Foreskin keratinocyte (primary cell): ENCODE measurements around the gene UQCC6.

DNA sequence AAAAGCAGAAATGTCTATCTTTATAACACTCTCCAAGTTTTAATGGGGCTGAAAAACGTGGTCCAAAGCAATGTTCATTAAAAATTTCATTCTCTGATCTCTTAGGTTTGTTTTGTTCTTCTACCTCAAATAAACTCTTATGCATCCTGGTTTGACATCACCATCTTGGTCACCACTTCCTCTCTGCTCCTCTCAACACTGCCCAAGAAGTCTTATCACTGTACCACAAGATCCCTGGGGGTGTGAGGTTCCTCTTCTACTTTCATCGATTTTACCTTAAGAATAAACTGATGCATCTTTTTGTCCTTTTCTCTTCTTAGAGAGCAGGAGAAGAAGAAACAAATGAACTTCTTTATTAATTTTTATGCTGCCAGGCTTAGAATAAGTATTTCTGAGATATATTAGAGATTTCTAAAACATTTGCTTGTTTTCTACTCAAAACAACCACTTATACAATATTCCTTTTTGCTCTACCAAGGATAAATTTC lies 40.3 kb downstream of the C12orf42 start:
- RAMPAGE, total RNA, result no peak

DNA sequence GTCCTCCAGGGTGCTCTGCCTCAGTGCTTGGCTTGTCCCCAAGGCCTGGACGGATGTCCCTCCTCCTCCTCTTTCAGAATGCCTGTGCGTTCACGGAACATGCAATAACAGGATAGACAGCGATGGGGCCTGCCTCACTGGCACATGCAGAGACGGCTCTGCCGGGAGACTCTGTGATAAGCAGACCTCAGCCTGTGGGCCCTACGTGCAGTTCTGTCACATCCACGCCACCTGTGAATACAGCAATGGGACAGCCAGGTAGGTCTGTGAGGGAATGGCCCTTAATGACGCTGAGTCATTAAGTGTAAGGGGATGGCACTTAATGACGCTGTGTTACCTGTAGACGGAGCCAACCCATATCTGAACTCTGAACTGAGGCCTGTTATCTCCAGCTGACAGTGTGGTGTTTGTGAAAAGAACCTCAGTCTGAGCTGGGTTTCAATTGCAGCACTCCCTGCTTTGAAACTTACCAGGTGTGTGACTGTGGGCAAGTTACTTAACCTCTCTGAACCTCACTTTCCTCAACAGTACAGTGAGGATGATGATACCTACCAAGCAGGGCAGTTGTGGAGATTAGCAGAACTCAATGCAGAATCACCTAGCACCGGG lies 86.9 kb downstream of the STAB2 start:
- RAMPAGE, total RNA, result no peak

- RAMPAGE, total RNA, result no peak
These were observed 34.1 kb downstream of the NT5DC3 start for GRCh38 chr12:103806644-103807627.

DNA sequence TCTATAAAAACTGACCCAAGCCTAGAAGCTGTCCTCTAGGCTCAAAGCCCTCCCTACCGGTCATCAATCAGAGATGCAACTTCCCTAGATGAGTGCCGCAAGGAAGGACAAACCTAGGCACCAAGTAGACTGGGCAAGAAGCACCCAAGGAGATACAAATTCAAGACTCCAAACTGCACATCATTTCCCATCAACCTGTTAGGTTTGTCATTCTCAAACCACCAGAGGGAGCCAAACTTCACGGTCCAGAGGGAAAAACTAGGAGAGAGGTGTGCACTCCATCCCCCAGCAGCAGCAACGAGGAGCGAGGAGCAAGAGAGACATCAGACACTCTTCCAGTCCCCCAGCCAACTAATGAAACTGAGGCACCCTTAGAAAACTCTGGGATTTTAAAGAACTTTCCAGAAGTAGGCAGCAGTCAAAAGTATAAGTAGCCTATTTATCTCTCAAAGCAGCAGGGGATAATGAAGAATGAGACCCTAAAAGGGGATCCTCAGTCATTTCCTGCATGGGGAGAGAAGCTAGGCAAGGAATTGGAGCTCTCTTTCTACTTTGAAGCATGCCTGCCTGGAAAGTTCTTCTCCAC lies 37.0 kb upstream of the NT5DC3 start:
- RAMPAGE, total RNA, result no peak

DNA sequence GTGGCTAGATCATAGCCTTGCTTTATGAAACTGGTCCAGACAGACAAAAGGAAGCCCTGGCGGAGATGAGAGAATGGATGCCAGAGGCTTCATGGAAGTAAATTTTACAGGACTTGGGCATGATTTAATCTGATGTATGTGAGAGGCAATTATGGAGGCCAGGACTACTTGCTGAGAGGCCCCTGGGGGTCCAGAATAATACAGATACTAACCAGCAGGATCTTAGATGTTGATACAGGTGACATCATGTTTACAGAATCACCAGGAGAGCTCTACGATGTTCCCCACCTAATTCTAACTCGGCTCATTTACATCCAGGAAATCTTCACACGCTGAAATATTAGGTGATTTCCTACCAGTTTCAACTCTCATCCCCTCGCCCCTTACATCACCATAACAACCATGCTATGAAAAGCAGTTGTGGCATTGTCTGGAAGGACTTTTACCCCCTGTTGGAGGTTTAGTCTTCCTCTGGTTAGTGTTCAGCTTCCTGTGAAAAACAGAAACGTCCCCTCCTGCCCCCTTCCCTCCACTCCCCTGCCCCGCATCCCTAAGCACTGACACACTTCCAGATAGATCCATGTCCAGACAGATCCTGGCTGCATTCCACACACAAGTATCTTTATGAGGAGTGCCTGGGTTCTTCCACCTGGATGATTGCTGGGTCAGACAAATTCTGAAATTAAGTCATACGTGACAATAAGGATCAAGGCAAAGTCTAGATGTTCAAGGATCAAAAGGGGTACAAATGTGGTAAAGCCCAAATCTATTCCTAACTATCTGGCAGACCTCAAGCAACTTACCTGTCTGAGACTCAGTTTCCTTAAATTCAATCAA lies 39.6 kb upstream of the NT5DC3 start:
- RAMPAGE, total RNA, result no peak

DNA sequence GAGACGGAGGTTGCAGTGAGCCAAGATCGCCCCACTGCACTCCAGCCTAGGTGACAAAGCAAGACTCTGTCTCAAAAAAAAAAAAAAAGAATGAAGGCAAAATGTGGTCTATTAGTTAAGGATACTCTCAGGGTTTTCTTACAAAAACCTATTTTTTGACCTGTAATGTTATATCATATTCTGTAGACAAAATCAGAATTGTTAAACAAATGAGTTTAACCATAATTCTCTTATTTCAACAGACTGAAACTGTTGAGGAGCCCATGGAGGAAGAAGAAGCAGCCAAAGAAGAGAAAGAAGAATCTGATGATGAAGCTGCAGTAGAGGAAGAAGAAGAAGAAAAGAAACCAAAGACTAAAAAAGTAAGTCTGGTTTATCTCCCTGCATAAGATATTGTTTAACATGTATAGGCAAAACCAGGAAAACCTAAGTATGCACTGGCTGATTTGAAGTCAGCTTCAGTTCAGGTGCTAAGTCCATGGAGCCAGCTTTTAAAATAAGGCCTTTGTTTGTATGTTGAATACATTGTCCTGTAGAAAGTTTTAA lies 8.0 kb downstream of the HSP90B1 start:
- RAMPAGE, total RNA, result no peak

- RAMPAGE, total RNA, result no peak
These were observed 13.2 kb downstream of the UQCC6 start for GRCh38 chr12:103943513-103944451.

DNA sequence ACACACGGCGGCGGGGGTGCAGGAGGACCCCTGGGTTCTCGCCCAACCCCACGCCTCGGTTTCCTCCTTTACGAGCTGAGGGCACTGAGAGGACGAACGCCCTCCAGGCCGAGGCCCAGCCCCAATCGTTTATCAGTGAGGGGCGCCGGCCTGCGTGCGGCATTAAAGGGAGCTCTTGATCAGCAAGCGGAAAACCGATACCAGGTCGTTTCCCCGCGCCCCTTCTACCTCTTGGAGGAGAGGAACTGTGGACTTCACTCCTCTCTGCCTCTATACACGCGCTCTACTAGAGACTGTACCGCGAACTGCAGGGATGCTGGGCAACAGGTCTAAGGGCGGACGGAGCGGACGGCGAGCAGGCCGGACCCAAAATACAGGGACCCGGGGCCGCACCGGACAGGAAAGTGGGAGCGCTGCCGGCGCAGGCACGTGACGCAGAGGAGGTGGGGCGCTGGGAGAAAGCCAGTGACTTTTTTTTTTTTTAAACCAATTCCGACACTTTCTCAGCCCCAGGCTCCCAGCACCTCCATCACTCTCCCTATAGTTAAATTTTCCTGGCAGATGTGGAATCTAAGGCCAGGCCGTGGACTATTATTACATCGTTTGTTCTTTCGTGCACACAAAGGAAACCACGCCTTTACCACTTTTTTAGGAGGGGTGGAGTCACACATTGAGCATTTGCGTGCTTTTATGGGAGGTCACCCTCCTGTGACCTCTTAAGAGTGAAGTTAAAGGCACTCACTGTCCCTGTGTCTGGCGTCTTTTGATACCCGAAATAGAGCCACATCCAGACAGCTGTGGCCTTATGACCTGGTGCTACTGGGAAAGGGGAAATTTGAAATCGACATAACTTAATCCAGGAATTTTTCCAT lies at the start of gene UQCC6:
TSS of gene UQCC6 (minus strand) at position 375 of the 872 bp plus-strand sequence.
- RAMPAGE, total RNA, result start-site peak on the minus strand centred at position 345 of the sequence, 47 bp wide, 13 and 23 reads in 2 replicates

DNA sequence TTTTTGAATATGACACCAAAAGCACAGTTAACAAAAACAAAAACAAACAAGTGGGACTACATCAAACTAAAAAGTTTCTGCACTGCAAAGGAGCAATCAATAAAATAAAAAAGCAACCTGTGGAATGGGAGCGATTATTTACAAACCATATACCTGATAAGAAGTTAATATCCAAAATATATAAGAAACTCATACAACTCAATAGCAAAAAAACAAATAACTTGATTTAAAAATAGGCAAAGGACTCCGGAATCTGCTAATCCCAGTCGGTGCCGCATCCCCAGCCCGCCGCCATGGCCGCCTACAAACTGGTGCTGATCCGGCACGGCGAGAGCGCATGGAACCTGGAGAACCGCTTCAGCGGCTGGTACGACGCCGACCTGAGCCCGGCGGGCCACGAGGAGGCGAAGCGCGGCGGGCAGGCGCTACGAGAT lies 19.5 kb downstream of the GLT8D2 start:
- RAMPAGE, total RNA, result no peak

DNA sequence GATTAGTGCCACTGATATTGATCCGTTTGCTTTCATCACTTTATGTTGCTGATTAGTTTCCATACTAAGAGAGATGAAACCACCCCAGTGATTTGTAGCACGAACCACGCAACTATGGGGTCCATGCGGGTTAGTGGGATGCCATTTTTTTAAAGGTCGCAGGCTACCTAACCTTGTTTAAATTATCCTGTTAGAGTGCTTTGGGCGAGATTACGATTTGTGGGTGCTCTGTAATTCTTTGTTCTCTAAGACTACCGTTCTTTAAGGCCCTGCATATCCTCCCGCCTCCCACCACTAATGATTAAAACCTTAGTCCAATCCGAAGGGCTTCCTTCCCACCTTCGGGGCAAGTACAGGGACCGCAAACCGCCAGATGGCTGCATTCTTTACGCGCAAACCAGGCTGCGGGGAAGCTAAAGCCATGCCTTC lies 959 bp downstream of the NFYB start:
- RAMPAGE, total RNA, result no peak

DNA sequence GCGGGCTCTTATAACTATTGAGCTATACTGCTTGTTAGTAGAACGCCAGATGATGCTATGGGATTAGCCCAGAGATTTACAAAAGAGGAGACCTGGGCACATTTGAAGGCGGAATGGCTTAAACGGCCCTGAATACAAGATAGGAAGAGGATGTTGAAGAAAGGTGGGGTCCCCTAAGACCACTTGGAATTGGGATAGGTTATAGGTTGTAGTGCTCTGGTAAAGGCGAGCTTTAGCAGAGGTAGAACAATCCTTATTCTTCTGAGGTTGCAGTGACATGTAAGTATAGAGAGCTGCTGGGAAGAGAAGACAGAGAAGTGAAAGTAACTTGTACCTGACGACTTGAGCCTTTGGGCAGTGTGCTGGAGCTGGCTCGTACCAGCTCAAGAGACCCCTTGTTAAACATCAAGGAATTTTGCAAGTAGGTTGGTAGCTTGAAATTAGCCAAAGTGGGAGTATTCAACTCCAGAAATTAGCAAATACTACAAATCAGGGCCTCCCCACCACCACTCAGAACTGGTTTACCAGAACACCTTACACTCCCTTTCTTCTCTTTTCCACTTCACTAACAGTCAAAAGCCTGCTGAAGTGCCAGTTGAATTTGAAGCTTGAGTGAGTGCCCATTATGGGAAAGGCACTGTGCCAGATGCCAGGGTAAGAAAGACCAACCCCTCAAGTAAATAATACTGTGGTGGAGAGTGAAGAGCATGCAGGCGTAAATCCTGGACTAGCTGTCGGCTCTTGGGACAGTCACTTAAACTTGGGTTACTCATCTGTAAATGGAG lies 27.3 kb upstream of the EID3 start:
- RAMPAGE, total RNA, result no peak

GRCh38 chr12:104458212-104458773 lies 1.5 kb downstream of the CHST11 start:
- RAMPAGE, total RNA, result no peak

DNA sequence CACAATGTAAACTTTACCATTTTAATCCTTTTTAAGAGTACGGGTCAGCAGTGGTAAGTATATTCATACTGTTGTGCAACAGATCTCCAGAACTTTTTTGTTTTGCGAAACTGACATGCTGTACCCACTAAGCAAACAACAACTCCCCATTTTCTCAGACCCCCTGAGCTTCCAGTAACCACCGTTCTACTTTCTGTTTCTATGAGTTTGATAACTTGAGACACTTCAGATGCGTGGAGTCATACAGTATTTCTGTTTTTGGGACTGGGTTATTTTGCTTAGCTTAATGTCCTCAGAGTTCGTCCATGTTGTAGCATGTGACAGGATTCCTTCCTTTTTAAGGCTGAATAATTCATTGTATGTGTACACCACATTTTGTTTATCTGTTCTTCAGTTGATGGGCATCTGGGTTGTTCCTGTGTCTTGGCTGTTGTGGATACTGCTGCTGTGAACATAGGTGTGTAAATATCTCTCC lies 38.1 kb downstream of the CHST11 start:
- RAMPAGE, total RNA, result no peak

GRCh38 chr12:104559727-104560244 lies 103.0 kb downstream of the CHST11 start:
- RAMPAGE, total RNA, result no peak

GRCh38 chr12:104603803-104604903 lies 147.4 kb downstream of the CHST11 start:
- RAMPAGE, total RNA, result no peak

DNA sequence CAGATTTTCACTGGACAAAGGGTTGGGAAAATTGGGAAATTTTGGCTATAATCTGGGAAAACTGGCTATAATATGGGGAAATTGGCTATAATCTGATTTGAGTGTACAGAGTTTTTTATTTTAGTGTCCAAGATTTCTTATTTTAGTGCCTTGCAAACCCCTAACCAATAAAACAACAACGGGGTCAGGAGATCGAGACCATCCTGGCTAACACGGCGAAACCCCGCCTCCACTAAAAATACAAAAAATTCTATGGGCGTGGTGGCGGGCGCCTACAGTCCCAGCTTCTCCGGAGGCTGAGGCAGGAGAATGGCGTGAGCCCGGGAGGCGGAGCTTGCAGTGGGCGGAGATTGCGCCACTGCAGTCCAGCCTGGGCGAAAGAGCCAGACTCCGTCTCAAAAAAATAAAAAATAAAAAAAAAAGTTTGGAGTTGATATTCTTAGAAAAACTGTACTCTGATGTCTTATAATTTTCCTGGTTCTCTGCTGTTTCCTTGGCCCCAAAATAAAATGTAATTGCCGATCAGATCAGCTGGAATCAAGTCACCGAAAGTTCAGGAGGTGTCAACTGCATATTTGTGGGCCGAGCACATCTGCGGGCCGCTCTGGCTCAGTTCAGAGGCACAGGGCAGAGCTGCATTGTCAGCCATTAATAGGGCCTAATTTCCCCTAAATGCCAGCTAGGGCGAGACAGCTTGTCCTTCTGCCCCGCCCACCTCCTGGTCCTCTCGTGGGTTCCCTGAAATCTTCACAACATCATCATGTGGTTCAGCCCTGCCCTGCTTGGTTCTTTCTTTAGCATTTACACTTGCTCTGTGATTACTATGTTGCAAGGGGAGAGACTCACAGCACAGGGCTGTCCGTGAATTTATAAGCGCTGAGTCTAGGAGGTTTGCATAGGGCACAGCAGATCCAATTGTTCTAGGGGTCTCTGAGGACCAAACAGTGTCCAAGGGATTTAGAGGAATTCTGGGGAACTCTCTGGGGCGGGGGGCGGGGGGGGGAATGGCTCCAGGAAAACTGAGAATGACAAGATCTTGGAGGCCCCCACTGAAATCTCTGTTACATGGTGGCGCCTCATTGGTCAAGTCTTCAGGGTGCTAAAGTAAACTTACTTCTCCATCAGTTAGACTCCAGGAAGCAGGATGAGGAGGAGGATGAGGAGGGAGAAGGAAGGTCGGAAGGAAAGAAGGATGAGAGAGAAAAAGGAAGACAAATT lies 148.8 kb downstream of the CHST11 start:
- RAMPAGE, total RNA, result no peak

GRCh38 chr12:104672295-104673141 lies 215.8 kb downstream of the CHST11 start:
- RAMPAGE, total RNA, result no peak

DNA sequence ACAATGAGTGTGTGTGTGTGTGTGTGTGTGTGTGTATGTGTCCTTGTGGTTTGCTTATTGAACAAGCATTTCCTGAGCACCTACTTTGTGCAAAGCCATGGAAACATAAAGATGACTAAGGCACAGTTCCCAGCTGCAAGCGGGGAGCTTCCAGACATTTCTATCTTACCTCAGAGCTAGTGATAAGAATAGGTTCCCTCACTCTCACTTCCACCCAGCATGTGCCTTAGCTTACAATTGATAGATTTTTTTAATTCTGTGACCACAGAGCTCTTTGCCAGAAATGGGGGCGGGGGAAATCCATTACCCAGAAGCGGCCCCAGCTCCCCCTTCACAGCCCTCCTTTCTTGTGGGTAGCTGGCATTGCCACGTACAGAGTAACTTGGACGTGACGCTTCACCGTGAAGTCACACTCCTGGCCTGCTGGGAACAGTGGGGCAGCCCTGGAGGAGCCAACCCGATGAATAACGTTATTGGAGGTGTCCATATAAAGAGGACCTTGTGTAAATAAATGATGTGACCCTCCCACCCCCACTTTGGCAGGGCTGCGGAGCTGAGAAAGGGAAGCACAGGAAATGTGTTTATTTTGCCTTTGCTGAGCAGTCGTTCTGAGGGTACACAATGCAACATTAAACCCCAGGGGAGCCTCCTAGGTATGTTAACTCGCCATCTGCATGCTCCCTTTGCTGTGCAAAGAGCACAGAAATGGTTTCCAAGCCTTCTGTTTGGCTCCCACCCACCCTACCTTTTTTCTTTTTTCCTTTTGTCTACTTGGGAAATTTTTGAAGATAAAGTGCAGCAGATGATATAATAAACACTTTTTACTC lies 238.9 kb downstream of the CHST11 start:
- RAMPAGE, total RNA, result no peak

DNA sequence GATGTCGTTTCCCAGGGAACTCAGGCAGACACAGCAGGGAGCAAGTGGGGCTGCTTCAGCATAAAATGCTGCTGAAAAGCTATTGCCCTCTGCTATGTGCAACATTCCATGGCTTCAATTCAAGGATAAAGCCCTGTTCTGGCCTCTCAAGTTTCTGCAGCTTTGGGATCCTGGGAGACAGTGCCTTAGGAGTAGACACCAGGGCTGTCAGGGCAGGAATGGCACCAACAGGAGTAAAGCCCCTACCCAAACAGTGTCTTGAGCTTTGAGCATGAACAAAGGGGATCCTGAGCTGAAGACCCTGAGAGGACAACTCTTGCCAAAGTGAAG lies 173.4 kb downstream of the SLC41A2 start:
- RAMPAGE, total RNA, result no peak

DNA sequence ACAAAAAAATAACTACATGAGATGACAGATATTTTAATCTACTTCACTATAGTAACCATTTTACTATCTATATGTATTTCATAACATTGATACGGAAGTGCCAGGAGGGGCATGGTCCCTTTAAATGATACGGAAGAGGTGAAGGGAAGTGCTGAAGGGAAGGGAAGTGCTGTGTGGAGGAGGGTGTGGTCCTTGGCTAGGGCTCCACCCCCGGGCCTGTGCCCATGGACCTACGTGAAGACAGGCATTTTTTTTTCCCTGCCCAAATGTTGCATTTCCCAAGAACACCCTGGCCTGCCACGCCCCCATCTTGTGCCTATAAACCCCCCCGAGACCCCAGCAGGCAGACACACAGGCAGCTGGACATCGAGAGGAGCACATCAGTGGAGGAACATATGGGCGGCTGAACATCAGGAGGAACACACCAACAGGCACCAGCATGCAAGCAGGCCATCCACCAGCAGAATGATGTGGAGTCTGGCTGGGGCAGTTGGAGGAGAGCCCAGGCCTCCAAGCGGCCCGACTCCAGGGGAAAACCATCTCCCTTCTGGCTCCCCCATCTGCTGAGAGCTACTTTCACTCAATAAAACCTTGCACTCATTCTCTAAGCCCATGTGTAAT lies 134.1 kb downstream of the SLC41A2 start:
- RAMPAGE, total RNA, result no peak